ENCODE results near the gene ARHGAP24.

- RRBS: no CpG with 5 or more reads among the region's 1 CpG
Measured at GRCh38 chr4:84739541-84739879, 156.6 kb downstream of the CDS1 start.

DNA sequence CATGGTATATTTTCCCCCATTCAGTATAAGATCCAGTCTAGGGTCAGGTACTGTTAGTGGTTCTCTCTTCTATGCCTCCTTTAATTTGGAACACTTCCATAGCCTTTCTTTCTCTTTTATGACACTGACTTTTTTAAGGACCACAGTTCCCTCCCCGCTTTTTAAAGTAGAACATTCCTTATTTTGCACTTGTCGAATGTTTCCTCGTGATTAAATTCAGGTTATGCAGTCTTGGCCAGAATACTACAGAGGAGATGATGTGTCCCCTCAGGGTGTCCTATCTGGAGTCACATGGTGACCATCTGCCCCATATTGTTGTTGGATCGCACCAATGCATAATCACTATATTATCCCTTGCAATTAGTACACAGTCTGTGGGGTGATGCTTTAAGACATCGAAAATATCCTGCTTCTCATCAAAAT is 27.4 kb downstream of the WDFY3 start:
- RRBS: no CpG with 5 or more reads among the region's 5 CpGs

- RRBS: no CpG with 5 or more reads among the region's 3 CpGs
Measured at GRCh38 chr4:84939942-84940643, 26.4 kb downstream of the WDFY3 start.

DNA sequence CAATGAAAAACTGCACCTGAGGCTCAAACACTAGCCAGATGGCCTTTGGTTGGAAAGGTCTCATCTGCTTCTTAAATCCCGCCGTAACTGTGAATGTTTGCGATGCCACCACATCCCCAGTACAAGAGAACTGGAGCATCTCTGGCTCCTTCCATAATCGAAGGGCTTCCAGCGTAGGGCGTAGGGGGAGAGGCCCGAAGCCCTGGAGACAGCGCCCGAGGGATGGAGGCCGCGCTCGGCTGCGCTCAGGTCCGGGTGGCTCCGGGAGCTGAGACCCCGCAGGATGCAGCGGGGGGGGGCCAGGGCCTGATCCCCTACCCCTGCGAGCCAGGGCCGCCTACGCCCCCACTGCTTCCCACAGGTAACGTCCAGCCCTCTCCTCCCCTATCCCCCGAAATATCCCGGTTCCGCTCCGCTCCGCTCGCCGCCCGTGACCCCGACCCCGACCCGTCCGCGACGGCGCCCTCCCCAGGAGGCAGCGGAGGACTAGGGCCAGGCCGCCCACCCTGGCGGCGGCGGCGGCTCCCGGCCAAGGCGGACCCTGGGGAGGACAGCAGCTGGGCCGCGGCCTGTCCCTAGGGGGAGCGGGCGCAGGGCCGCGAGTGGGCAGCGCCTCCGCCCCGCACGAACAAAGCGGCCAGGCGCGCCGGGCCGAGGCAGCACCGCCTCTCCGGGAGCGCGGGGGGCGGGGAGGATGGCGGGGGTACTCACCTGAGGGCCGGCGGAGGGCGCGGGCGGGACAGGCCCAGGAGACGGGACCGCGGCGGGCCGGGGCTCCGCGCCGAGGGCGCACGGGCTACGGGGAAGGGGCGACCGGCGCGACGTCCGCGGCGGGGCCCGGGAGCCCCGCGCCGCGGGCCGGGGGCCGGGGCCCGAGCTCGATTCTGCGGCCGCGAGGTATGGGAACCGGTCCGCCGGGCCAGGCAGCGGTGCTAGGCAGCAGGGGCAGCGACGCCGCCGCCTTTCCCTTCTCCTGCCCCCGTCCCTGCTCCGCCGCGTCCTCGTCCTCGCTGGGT is 684 bp downstream of the WDFY3 start:
- RRBS: under 1% methylated on average over 30 of the region's 115 CpGs

DNA sequence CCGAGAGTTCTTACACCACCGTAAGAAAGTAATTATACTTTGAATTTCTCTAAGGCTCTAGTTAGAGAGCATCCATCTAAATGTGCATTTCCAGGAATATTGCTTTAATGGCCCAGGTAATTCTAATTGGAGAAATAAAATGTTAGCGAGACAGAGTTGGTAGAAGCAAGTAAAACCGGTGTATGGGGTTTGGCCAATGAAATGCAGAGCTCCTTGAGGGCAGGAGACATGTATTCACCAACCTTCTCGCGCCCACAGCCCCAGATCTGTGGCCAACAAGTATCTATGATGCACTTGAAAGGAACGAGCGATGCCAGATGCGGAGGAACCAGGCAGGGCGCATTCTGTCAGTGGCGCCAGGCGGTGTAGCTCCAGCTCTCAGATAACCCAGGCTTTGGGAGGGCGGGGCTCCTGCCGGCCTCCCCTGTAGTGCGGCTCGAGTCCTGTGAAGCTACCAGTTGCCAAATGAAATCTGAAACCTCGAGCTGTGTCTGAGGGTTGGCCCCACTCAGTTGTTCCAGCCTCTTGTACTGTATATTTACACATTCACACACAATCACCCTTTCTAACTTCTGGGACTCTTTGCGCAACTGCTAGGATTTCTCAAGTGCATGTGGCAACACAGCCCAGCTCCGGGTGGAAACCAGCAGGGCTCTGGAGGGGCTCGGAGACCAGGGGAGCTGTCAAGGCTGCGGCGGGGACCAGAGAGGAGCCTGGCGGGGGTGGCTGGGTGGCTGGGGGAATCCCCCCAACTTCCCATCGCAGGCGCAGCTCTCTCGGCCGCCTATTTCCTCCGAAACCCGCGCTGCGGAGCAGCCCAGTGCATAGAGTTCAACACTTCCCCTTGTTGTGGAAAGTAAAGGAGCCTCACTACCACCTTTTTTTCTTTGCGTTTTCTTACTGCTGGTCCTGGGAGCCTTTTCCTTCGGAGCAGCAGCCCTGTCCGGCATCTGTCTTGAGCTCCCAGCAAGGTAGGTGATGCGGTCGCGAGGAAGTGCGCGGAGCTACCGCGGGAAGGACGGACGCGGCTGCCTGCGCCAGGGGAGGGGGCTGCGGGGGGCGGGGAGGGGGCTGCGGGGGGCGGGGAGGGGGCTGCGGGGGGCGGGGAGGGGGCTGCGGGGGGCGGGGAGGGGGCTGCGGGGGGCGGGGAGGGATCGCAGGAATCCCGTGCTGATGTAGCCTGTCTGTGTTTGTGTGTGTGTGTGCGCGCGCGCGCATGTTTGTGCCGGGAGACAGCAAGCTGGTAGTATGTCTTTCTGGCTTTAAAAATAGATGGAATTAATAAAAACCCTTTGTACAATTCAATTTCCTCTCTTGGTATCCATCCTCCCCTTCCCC is at the start of gene ARHGAP24:
ARHGAP24 (plus strand) TSS at position 562 of the 1,338 bp plus-strand sequence.
- RRBS: no CpG with 5 or more reads among the region's 63 CpGs

- RRBS: no CpG with 5 or more reads among the region's 7 CpGs
Measured at GRCh38 chr4:85930349-85931110, 429.3 kb downstream of the MAPK10 start.

- RRBS: no CpG with 5 or more reads among the region's 6 CpGs
Measured at GRCh38 chr4:86000260-86000630, 359.6 kb downstream of the MAPK10 start.

GRCh38 chr4:86075694-86076380 is 284.0 kb downstream of the MAPK10 start:
- RRBS: no CpG with 5 or more reads among the region's 29 CpGs

DNA sequence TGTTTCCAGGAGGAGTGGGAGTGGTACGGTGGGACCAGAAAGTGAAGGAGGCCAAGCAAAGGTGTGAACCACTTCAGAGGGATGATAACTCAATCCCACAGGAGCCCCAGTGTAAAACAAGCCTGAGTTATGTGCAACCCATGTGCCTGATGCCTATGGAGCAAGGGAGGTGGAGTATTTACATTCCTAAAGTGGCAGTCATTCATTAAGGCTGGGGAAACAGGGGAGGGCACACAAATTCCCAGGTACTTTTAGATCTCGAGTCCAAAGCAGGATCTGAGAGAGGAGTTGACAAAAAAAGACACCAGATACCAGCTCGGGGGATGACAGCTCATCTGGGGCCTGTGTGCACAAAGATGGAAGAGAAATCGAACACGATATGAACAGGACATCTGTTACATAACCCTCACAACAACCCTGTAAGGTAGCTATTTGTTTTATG is 91.7 kb upstream of the MAPK10 start:
- RRBS: no CpG with 5 or more reads among the region's 5 CpGs

DNA sequence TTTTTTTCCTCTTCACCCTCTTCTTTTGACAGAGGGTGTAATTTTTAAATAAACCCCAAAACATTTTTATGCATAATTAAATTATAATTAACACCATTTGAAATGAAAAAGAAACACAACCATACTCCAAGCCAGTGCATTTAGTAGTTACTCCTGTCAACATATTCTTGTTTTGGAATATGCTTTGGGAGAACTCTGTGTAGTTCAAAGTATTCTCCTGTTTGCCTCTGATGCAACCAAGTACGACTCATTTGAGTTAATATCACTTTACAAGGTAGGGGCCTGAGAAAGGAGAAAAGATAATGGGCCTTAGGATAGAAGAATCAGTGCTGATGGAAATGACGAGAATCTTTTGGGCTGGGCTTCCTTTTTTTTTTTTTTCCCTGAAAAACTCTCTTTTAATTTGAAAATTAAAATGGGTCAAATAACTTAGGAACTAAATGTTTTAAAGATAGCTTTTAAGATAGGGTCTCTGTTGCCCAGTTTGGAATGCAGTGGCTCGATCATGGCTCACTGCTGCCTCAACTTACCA is 2.8 kb downstream of the PTPN13 start:
- RRBS: no CpG with 5 or more reads among the region's 3 CpGs

- RRBS: no CpG with 5 or more reads among the region's 1 CpG
Measured at GRCh38 chr4:86849872-86850172, 638 bp upstream of the SLC10A6 start.

GRCh38 chr4:86934110-86934539 is 686 bp upstream of the AFF1 start:
- RRBS: no CpG with 5 or more reads among the region's 11 CpGs

- RRBS: no CpG with 5 or more reads among the region's 3 CpGs
Measured at GRCh38 chr4:86936552-86936873, 1.7 kb downstream of the AFF1 start.

DNA sequence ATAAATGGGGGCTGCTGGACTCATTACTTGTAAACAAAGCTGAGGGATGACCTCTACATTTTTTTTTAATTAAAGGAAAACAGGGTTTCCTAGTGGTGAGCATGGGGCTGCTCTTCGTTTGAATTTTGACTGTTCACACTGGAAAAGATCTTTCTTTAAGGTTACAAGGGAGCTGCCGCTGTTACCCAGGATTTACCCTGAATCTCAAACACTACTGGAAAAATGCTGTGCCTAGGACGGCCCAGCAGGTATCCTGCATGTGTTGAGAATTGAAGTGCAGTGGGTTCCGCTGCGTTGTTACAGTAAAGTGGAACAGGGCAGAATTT is 25.2 kb downstream of the AFF1 start:
- RRBS: no CpG with 5 or more reads among the region's 5 CpGs

DNA sequence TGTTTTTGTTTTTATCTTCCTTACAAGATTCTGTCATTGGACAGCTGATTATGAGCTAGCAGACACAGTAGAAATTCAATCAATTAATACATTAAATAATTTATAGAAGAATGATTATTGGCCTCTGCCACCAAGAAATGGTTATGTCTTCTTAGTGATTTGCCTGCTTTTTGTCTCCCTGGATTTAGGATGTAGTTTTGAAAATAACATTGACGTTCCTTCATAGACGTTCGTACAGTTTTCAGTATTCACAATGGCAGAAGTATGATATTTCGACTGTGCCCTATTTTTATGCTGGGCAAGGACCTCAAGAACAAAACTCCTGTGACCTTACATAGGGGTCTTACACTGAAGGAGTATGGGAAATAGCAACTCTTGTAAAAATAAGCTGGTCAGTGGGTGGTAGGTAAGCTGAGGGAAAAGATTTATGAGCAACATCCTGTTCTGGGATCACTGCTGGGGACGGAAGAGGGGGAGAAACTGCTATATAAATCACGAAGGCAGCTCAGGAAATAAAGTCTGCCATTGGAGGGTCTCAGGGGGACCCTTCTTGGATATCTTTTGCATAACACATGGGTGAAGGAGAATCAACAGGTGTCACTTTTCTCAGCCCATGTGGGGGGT is 33.5 kb downstream of the AFF1 start:
- RRBS: no CpG with 5 or more reads among the region's 6 CpGs

DNA sequence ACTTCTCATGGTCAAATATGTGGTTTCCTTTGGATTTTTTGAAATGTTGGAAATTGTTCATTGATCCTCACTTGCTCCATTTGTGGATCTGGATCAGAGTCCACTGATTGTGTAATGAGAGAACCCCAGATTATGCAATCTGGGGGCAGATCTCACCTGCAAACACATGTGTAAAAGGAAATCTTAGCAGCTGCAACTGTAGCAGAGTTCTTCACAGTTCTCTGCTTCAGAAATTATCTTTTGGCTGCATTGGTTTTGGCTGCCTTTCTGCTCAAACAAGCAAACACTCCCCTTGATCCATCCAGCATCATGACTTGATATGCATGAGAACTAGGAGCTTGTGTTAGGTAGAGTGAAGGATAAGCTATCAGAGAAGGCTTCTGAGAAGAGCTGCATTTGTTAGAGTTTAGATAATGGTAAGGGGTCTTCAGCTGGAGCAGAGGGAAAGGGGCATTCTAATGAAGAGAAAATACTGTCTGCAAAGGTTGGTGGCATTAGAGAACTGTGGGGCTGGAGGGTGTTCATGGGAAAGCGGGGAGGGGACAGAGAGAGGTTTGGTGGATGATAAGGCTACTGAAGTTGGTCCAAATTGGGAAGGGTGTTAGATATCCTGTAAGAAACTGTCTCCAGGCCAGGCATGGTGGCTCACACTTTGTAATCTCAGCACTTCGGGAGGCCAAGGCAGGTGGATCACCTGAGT is 59.7 kb downstream of the AFF1 start:
- RRBS: no CpG with 5 or more reads among the region's 2 CpGs

DNA sequence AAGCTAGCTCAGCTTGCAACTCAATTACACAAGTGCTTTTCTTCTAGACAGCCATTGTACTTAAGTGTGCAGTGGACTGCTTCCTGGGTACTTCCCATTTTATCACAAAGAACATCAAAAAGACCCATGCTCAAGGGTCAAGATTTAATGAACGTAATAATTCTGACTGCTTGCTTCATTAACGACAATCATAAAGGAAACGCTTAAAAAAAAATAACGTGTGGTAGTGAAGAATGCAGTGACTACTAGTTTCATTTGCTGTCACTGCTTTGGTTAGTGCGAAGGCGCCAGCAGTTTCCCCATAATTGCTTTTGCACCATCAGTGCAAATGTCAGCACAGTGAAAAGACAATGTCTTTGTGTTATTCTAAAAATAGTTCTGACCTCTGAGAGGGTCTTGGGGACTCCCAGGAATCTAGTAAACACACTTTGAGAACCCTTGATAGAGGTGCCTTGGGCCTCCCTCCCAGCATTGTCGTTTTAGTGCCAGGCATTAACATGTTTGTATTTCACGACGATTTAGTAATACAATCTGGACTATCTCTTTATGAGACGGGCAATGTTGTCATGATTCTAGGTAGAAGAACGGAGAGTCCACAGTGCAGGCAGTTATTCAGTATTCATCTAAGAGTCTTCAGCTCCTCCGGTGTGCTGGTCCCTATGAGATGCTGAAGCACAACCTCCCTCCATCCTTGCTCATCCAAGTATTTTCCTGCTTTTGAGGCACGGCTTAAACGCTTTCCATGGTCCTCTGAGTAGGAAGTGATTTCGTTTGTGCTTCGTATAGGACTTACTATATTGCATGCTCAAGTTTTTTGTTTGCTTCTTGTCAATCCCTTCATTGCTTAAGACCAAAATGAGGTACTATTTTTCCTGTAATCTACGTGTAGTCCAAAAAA is 71.0 kb downstream of the AFF1 start:
- RRBS: no CpG with 5 or more reads among the region's 17 CpGs

- RRBS: no CpG with 5 or more reads among the region's 4 CpGs
Measured at GRCh38 chr4:87008600-87009705, 74.1 kb downstream of the AFF1 start.

- RRBS: no CpG with 5 or more reads among the region's 10 CpGs
Measured at GRCh38 chr4:87017472-87018517, 83.0 kb downstream of the AFF1 start.

GRCh38 chr4:87029249-87029852 is 94.5 kb downstream of the AFF1 start:
- RRBS: no CpG with 5 or more reads among the region's 5 CpGs